ENCODE data around the genes DHX40 and RPS6KB1.

DNA sequence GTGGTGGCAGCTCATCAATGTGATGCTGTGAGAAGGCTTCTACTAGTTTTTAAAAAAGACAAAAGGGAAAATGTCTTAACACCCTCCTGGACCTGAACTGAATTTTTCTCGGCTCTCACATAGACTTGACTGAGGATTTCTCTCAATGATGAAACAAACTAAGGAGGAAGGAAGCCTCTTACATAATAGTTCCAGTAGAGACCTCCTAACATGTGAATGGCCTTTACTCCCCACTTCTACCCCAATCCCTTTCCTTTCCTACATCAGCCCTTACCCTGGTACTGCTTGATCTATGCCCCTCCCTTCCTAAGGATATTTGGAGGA, 25.1 kb upstream of the SEPTIN4 start:
- PRO-cap: no peak

DNA sequence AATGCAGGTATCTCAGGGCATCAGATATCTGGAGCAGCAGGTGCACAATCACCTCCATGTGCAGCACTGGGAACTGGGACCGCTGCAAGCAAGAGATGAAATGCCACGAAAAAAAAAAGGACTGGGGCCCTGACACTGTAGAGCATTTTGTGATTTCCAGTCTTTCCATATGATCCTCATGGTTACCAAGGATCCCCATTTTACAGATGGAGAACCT, 67.0 kb upstream of the SEPTIN4 start:
- PRO-cap: no peak

DNA sequence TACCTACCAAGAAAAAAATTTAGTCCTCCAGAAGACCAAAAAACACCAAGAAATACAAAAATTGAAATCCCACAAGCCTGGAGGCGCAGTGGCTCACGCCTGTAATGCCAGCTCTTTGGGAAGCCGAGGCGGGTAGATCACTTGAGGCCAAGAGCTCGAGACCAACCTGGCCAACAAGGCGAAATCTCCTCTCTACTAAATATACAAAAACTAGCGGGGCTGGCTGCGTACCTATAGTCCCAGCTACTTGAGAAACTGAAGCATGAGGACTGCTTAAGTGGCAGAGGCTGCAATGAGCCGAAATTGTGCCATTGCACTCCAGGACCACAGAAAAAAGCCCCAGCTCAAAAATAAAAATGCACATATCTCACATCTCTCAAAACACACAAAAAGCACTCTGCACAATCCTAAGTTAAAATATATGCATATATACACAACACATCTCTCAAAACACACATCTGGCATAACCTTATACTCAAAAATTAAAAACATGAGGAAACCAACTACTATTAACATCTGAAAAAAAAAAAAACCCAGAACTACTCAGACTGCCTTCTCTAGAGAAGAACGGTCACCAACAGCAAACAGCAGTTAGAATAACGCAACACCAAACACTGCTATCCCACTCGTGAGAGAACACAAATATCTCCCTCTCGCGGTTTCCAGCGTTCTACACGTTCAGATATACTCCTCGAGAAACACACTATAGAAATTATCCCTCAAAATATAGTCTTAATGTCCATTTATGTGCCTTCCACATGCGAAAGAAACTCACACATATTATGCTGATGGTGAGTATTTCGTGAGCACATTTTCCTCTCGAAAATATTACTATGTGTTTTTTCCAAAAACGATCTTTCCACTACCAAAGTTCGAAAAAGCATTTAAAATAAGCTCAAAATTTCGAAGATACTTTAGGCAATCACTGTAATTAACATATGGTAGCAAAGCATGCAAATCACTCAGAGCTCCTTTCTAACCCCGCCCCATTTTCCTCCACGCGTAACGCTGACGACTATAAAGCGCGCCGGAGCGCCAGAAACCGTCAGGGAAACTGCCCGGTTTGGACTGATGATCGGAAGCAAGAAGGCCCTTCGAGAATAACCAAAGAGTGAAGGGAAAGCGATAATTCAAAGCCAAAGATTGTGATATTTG, 60.4 kb downstream of the IGBP1C start:
- PRO-cap: bidirectional peak, plus-strand start at position 542 of the sequence, minus-strand start at position 553 of the sequence; bidirectional peak, plus-strand start at position 1,048 of the sequence, minus-strand start at position 705 of the sequence

GRCh38 chr17:58666577-58667650, 24.9 kb downstream of the IGBP1C start:
- PRO-cap: no peak

GRCh38 chr17:59027627-59028261, 78.9 kb downstream of the TRIM37 start:
- PRO-cap: no peak

GRCh38 chr17:59122157-59122440, 15.4 kb upstream of the TRIM37 start:
- PRO-cap: no peak

GRCh38 chr17:59212696-59213392, 3.0 kb downstream of the SMG8 start:
- PRO-cap: no peak

GRCh38 chr17:59332109-59333354, 1.1 kb downstream of the YPEL2 start:
- PRO-cap: no peak

DNA sequence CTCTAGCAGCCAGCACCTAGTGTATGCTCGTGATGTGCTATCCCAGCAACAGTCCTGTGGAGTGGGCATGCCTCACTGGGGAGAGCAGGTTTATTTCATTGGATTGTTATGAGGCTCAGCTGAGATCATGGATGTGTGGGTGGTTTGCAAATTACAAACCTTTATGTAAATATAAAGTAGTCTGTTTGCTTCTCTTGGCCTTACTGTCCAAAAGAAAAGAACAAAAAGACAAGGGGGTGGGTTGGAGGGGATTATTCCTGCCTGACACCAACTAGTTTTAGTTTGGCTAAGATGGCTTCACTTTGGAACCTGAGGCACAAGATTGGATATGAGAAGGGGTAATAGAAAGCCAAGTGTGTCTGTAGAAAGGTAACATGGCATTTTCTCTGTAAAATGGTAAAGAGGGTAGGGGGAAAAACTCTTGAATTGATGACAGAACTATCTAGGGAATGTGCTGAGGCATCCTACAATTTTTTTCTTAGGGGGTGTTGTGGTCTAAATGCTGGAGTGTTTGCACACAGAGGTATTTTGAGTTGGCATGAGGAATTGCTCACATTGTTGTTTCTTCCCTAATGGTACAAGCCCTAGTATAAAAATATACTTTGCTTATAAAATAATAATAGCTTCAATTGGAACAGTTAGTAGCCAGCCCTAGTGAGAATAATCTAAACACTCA, 25.7 kb downstream of the YPEL2 start:
- PRO-cap: no peak

GRCh38 chr17:59357951-59358422, 26.5 kb downstream of the YPEL2 start:
- PRO-cap: no peak

- PRO-cap: no peak
Observed at GRCh38 chr17:59366473-59366813, 35.0 kb downstream of the YPEL2 start.

DNA sequence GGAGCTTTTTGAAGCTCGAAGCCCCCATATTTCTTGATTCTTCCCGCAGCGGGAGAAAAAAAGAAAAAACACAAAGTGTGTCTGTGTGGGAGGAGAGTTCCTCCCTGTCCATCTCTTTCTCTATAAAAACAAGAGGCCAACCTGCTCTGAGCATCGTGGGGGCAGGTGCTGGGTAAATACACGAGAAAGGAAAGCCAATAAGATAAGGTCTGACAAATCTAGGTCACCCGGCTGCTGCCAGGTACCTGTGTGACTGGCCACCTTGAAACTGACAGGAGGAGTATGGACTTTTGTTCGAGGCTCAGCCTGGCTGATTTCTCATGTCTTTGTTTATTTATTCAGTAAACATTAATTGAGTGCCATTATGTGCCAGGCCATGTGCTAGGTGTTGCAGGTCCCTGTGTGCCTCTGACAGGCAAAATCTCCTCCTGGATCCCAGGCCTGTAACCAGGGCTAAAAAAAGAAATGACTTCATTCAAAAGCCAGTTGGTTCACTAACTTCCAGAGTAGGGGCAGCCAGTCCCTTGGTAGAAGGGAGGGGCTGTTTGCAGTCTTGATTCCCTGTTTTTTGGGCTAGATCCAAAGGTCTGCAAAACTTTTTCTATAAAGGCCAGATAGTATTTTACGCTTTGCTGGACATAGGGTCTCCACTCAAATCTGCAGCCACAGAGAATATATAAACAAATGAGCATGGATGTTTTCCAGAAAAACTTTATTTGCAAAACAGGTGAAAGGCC, 35.5 kb downstream of the YPEL2 start:
- PRO-cap: no peak

- PRO-cap: no peak
Observed at GRCh38 chr17:59406717-59407285, 75.3 kb downstream of the YPEL2 start.

DNA sequence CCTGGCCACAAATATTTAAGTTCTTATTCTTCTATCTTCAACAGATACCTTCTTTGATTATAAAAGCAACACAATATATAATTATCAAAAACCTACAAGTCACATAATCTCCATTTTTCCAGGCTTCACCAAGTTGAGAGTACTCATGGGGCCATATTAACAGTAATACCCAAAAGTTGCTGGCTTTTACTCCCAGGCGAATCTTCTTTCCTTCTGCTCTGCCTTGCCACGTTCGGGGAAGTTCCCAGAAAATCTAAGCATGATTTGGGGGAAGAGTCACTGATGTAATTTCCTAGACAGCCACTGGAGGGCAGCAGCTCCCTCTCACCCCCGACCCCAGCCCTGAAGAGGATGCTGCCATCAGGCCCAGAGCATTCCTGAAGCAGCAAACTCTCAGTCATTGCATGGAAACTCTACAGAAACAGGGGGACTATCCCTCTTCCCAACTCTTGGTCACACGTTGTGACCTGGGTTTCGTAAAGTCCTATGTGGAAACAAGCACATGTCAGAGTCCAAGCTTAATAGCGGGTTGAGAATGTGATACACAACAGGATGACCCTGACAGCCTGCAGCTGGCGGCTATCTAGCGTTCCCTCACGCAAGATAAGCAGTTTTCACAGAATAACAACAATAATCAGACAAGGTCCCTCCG, 43.9 kb upstream of the DHX40 start:
- PRO-cap: no peak

- PRO-cap: unidirectional peak, plus-strand start at chr17:59565632
Observed at GRCh38 chr17:59565315-59566014, at the start of gene DHX40. Gene DHX40, plus strand, starts transcription at chr17:59565610.

DNA sequence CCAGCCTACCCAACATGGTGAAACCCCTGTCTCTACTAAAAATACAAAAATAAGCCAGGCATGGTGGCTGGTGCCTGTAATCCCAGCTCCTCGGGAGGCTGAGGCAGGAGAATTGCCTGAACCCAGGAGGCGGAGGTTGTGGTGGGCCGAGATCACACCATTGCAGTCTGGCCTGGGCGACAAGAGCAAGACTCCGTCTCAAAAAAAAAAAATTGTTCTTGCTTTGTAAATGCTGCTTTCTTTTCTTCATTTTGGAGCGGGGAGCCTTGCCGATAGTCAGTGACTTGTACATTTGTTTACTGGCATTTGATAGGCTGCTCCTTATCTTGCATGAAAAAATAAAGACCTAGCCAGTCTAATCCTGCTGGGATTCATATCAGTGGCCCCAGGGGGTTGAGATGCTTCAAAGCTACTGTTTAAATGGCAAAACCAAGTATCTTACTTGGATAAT, 3.3 kb upstream of the CLTC start:
- PRO-cap: no peak

DNA sequence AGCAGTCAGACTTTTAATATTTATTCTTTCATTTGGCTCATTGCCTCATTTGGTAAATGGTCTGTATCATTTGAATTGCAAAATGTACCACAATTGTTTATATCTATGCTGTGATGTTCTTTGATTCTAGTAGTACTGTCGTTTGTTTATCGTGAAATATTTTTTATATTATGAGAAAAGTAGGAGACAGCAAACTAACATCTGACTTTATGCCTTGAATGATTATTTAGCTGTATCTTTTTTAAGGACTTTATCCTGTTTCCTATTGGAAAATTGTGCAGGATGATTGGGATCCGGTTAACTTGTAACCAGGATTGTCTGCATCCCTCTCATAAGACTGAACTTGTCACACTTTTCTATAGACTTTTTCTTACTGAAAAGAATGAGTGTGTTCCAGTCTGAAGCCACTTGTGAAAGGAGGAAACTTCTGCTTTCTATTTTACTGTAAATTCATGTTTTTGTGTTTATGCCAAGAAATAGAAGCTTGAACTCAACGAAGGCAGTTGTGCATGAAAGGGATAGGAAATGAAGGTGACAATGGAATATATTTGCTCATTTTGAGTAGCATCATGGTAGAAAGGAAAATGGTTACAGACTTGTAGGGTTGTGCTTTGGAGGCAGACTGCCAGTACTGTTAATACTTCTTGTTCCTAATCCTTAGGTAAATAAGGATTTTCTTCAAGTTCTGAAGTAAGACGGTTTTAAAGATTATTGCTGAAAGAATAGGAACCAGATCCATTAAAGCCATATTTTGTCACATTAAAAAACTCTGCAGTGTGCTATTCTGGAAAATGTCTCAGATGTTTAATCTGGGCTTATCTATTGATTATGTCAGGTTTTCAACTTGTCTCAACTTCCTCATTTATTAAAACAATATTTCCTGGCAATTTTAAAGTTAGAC, 8.0 kb downstream of the CLTC start:
- PRO-cap: no peak

DNA sequence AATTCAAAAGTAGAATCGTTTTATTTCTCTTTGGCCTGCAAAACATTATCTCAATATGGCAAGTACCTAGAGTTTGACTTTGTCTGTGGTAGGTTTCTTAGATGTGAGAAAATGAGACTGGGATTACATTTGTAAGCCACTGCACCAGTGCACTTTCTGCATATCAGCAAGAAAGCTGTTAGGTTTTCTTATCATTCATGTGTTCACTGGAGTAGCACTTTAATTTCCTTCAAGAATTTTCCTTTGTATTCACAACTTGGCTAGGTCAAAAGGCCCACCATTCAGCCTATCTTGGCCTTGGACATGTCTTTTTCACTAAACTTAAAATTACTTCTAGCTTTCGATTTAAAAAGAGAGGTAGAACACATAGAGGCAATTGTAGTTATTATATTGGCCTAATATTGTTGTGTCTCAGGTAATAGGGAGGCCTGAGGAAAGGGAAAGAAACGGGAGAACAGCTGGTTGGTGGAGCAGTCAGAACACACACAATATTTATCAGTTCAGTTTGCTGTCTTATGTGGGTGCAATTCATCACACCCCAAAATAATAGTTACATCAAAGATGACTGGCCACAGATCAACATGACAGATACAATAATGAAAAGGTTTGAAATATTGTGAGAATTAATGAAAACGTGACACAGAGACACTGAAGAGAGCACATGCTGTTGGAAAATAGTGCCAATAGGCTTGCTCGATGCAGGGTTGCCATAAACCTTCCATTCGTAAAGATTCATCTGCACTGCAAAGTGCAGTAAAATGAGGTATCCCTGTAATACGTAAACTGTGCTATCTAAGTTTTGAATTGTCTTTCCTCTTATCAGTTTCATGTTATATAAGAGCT, 35.4 kb downstream of the CLTC start:
- PRO-cap: no peak

DNA sequence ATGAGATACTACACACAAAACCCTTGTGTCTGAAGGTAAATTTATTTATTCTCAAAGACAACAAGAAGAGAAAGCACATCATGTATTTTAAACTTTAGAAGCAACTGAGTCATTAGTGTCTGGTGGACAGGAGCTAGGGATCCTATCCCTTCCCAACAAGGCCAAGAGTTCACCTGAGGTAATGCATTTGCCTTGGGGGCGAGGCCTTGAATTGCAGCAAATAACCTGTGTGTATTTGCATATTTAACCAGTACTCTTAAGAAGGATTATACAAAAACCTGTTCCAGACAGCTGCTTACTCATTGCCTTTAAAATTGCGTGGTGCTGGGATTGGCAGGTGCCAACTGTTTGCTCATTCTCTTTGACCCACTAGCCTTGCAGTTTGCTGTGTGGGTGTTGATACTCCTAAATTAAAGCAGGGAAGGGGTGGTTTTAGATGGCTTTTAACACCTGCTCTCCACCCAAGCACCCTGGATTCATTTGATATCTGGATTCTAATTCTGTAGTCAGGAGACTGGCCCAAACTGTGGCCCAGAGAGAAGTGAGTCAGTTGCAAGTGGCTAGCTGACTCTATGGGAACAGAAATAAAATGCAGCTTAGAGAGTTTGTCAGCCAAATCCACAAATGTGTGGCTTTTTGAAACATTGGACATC, 47.1 kb downstream of the TUBD1 start:
- PRO-cap: no peak

DNA sequence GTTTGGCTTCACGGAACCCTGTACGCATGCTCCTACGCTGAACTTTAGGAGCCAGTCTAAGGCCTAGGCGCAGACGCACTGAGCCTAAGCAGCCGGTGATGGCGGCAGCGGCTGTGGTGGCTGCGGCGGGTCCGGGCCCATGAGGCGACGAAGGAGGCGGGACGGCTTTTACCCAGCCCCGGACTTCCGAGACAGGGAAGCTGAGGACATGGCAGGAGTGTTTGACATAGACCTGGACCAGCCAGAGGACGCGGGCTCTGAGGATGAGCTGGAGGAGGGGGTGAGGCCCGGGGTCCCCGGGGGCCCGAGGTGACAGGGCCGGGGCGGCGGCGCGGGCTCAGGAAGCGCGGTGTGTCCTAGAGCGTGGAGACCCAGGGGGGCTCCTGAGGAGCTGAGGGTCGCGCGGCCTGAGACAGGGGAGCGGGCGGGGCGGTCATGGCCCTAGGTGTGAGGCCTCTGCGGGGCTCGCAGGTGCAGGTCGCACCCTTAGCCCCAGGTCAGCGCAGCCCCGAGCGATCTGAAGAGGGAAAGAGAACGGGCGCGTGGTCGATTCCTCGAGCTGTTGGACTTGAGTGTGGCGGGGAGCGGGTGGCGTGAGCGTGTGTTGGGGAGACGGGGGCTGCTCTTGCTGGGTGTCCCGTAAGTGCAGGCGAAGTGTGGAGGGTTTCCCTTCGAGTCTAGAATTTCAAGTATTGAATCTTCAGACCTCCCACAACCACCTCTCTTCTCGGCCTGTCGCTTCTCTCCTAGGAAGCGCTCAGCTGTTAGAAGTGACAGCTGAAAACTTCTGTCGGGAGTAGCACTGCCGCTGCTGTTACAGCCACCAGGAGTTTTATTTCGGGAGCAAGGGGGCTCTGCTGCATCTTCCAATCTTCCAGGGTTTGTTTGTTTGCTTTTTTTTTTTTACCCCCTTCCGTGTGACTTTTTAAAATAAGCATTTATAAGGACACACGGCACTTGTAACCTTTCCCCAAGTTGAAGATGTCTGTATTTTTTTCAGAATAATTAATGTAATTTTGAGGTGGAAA, at the start of gene RPS6KB1:
TSS of gene RPS6KB1 (plus strand) at position 76 of the 1,028 bp plus-strand sequence.
- PRO-cap: bidirectional peak, plus-strand start at position 76 of the sequence, minus-strand start outside the sequence; unidirectional peak, minus-strand start at position 519 of the sequence

Measured in WTC11 (cell line).